ENCODE data around the genes COL9A2 and SCMH1.

GRCh38 chr1:40292767-40293458 is 24.2 kb downstream of the COL9A2 start:
- PRO-cap = no peak

- PRO-cap = no peak
Observed at GRCh38 chr1:40317091-40317735, at the start of gene COL9A2. COL9A2 (minus strand) TSS chr1:40317286.

DNA sequence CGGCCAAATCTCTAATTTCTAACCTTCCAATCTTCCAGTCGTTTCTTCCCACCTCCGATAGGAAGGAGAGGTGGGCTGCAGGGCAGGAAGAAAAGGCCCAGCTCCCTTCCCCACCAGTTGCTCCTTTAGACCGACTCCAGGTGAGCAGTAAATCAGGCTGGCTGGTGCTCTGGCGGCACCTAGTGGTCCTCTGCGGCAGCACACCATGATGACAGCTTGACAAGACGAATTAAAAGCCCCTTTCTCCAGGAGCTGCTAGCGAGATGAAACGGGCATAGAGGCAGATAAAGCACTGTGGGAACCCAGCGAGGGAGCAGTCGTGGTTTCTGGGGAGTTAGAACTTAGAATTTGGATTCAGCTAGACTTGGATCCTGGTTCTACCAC is 21.6 kb upstream of the COL9A2 start:
- PRO-cap = no peak

GRCh38 chr1:40352159-40352511 is 21.4 kb upstream of the SMAP2 start:
- PRO-cap = no peak

- PRO-cap = no peak
Observed at GRCh38 chr1:40384149-40384855, 10.8 kb downstream of the SMAP2 start.

- PRO-cap = no peak
Observed at GRCh38 chr1:40394472-40395184, 21.1 kb downstream of the SMAP2 start.

DNA sequence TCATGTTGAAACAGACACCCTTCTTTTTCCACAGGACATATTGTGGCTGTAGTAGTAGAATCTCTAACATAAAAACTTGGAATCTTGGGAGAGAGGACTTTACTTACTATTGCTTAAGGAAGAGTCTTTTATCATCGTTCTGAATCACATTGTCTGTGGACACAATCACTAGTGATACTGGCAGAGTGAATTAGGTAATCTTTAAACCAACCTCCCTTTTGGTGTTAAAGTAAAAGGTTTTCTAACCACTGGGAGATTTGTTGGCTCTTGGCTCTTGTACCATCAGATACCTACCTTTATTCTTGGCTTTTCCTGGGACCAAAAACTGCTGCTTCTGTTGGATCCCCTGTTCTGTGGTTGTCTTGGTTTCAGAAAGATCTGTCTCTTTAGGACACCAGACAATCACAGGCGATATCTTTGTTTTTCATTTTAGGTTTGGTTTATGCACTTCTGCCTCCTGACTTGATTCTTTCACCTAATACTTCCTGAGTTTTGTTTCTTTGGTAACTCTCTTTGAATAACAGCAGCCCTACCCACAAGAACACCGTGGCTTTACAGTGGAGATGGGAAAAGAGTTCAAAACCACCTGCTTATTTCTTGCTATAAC is 36.6 kb upstream of the ZFP69B start:
- PRO-cap = no peak

GRCh38 chr1:40450775-40450869 is 346 bp downstream of the ZFP69B start:
- PRO-cap = no peak

GRCh38 chr1:40743310-40743913 is 40.2 kb upstream of the KCNQ4 start:
- PRO-cap = no peak

DNA sequence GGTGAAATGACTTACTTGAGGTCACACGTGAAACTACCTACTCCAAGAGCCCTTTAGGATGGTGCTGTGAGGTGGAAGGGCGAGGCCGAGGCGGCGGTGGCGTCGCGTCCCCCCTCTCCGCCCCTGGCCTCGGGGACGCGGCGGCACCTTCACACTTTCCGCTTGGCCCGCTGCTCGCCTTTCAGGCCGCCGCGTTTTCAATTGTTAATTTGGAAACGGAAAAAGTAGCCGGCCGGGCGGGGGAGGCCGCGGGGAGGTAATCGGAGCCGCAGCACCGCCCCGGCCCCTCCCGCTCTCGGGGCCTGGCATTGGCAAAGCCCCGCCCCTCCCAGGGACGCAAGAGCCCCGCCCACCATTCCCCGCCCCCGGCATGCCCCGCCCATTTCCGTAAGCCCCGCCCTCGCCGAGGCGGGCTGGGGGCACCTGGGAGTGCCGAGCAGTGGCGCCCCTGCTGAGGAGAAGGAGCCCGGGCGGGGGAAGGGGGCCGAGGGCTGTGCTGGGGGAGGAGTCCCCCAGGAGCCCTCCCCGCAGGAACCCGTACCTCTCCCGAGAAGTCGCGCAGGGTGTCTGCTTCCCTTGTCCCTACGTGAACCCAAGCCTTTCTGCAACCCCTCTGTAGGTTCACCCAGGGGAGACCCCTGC is 18.7 kb downstream of the KCNQ4 start:
- PRO-cap = no peak

- PRO-cap = no peak
Observed at GRCh38 chr1:40807300-40807624, 23.7 kb downstream of the KCNQ4 start.

DNA sequence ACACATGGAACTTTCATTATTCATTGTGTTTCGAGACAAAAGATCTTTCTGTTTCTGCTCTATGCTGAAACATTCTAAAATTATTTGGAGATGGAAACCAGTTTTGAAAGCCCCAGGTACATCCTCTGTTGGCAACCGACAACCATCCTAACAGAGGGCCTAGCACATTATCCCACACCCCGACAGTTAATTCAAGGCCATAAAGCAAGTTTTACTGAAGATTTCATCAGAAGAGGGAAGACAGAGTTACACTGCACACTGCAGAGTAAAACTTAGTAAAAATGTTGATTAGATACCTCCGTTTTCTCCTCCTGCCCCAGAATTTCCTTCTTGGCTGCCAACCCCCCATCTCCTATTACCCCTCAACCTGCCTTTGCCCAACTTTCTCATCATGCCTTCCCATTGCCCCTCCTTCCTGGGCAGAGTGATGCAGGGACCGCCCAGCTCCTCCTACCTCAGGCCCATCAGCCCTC is 52.8 kb upstream of the CITED4 start:
- PRO-cap = no peak

GRCh38 chr1:40930205-40930498 is 49.3 kb upstream of the CTPS1 start:
- PRO-cap = no peak

- PRO-cap = no peak
Observed at GRCh38 chr1:40944871-40945644, 34.4 kb upstream of the CTPS1 start.

DNA sequence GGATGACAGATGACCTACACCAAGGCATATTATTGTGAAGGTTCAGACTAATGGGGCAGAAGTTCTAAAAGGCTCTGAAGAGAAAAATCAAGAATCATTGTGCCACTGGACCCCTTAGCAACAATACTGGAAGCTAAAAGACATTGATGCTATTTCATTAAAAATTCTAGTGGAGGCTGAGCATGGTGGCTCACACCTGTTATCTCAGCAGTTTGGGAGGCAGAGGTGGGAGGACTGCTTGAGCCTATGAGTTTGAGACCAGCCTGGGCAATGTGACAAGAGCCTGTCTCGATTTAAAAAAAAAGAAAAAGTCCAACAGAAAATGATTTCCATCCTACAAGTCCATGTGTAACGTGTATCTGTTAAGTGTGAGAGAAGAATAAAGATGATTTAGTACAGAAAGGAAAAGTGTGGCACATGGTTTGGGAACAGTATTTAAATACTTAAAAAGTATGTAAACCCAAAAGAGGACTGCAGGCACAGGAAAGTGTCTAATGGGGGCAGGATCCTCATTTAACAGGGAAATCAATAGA is 10.9 kb downstream of the CTPS1 start:
- PRO-cap = no peak

GRCh38 chr1:41026287-41027061 is 4.9 kb upstream of the SLFNL1 start:
- PRO-cap = no peak

- PRO-cap = no peak
Observed at GRCh38 chr1:41168527-41169319, 73.4 kb downstream of the SCMH1 start.

- PRO-cap = no peak
Observed at GRCh38 chr1:41241214-41241957, 720 bp downstream of the SCMH1 start.

DNA sequence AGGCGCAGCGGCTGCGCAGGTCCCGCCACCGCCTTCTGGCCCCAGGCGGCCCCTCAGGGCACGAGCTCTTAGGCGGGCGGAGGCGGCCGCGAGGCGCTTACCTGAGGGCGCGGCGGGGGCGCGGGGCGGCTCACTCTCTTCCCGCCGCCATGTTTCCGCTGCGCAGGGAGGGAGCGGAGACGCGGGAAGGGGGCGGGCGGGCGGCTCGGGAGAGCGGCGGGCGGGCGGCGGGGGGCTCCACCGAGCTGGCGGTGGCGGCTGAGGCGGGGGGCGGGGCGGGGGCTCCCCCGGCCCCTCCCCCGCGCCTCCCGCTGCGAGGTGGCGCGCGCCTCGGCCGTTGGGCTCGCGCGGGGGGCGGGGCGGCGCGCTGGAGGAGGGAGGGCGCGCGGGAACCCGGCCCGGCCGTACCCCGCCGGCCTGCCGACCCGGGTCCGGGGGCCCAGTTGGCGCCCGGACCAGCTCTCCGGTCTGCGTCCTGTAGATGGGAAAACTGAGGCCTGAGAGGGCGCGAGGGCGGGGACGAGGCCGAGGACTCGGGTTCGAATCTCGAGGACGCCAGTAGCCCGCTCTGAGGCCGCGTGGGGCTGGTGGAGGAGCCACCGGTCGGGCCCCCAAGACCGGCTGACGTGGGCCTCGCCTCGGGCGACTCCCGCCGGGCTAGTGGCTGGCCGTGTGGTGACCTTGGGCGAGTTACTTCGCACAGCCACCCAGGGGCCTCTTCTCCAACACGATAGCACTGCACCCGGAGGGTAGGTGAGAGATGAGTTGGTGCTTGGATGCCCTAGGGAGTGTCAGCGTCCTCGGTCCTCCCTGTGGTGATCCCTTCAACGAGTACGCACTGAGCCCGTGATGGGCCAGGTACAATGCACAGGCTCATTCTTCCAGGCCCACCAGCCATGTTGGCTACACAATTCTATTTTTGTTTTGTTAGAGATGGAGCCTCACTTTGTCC is at the start of gene SCMH1:
Gene SCMH1 (minus strand): TSS at position 349 of the 952 bp plus-strand sequence.
- PRO-cap = bidirectional peak, plus-strand start at position 143 of the sequence, minus-strand start at position 37 of the sequence

GRCh38 chr1:41341912-41342527 is 99.9 kb upstream of the SCMH1 start:
- PRO-cap = no peak

Data from peritoneum (tissue), 1 donor.